T47D (cell line): ENCODE data around the genes ATAD1, RNLS and LIPJ.

- RRBS = 12% methylated on average over 6 of the region's 13 CpGs
Measured at GRCh38 chr10:86969037-86969711, 892 bp downstream of the ADIRF start.

GRCh38 chr10:86970077-86970597 is 1.9 kb downstream of the ADIRF start:
- RRBS = 3% methylated on average over 5 of the region's 14 CpGs

DNA sequence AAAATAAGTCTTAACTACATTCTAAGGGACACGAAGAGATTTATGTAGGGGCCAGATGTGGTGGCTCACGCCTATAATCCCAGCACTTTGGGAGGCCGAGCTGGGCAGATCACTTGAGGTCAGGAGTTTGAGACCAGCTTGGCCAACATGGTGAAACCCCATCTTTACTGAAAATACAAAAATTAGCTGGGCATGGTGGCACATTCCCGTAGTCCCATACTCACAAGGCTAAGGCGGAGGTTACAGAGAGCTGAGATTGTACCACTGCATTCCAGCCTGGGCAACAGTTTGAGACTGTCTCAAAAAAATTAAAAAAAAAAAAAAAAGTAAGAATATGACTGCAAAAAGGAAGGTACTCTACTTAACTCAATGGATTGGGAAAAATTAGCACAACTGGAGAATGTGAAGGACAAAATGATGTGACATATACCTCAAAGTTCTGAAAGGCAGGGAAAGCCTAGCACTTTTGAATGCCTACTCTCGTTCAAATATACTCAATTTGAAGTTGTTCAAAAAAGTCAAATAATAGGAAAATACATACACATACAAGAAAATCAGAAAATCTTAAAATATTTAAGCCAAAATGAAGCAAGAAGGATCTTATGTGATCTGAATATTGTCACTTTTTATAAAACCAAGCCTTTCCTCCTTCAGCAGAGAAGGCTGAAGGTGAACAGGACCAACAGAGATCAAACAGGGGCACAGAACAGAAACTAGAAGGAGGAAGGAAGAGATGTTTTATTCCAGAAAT is 11.6 kb downstream of the GLUD1 start:
- RRBS = no CpG with 5 or more reads among the region's 6 CpGs

DNA sequence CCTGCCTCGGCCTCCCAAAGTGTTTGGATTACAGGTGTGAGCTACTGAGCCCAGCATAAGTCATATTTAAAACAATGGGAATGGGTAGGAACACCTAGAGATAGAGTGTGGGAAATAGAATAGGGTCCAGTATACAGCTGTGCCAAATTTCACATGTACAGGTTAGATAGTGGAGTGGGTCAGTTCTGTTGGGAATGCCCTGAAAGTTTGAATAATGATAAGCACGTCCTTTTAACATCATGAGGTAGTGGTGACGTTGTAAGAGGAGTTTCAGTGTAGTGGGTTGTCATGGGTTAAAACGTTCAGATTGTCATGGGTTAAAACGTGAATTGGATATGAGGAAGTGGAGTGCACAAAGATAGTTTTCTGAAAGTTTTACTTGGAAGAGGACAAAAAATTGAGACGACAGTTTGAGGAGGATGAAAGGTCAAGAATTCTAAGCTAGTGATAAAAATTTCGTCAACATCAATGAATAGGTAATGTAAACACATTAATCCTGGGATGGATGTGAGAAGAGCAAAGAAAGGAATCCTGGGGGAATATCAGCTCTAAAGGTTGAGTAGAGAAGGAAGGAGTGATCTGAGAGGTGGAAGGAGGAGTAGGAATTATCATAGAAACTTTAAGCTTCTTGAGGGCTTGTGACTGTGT is 20.4 kb downstream of the SHLD2 start:
- RRBS = no CpG with 5 or more reads among the region's 7 CpGs

DNA sequence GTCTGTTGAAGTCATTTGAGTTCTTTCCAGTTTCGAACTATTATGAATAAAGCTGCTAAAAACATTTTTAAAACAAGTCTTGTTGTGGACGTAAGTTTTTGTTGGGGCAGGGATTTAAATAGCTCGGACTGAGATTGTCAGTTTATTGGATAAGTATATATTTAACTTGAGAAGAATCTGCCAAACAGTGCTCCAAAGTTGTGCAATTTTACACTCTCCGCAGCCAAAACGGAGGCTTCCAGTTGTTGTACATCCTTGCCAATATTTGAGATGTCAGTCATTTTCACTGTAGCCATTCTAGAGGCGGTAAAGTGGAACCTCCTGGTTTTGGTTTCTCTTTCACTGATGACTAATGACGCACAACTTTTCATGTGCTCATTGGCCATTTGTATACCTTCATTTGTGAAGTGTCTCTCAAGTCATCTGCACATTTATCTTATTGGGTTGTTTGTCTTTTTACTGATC is 24.4 kb upstream of the NUTM2A start:
- RRBS = no CpG with 5 or more reads among the region's 7 CpGs

GRCh38 chr10:87342672-87343519 is 14.6 kb upstream of the NUTM2D start:
- RRBS = 2% methylated on average over 3 of the region's 70 CpGs

- RRBS = no CpG with 5 or more reads among the region's 4 CpGs
Measured at GRCh38 chr10:87547626-87548289, 43.1 kb downstream of the MINPP1 start.

- RRBS = no CpG with 5 or more reads among the region's 1 CpG
Measured at GRCh38 chr10:87662478-87662775, 2.7 kb downstream of the PAPSS2 start.

GRCh38 chr10:87732914-87733445 is 73.3 kb downstream of the PAPSS2 start:
- RRBS = no CpG with 5 or more reads among the region's 6 CpGs

- RRBS = 1% methylated on average over 35 of the region's 73 CpGs
Measured at GRCh38 chr10:87817425-87818649, at the start of gene ATAD1. Gene ATAD1 (minus strand): TSS chr10:87818226.

- RRBS = no CpG with 5 or more reads among the region's 3 CpGs
Measured at GRCh38 chr10:87865558-87866143, 2.2 kb downstream of the PTEN start.

- RRBS = no CpG with 5 or more reads among the region's 6 CpGs
Measured at GRCh38 chr10:87945295-87945985, 82.0 kb downstream of the PTEN start.

- RRBS = no CpG with 5 or more reads among the region's 7 CpGs
Measured at GRCh38 chr10:88066896-88067332, 203.5 kb downstream of the PTEN start.

DNA sequence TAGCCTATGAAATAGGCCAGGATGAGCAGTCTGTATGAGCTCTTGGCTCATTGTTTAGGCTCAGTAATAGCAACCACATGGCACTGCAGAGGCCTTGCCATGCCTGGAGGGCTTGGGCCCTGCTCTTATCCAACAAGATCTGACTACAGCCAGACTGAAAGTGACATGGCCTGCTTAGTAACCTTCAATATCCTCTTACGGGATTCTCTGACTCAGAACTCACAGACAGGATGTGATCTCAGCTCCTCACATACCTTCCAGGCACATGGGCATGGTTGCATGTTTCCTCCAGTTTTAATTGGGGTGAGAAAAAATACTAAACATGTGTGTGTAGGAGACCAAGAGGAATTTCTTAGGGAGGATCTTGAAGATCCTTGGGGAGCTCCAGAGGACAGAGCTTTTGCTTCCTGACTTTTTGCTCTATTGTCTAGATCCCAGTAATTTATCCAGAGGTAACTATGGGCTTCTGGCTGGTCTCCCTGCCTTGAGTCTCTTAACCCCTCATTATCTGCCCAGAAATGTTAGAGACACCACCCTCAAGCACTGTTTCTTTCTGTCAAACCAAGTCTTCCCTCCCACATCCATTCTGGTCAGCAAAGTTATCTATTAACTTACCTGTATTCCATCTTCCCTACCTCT is 289.5 kb downstream of the PTEN start:
- RRBS = no CpG with 5 or more reads among the region's 1 CpG

GRCh38 chr10:88232888-88233664 is 350.0 kb downstream of the RNLS start:
- RRBS = no CpG with 5 or more reads among the region's 12 CpGs

- RRBS = no CpG with 5 or more reads among the region's 3 CpGs
Measured at GRCh38 chr10:88386318-88386930, 196.7 kb downstream of the RNLS start.

GRCh38 chr10:88582487-88583696 is at the start of gene RNLS:
Gene RNLS (minus strand): TSS chr10:88583318.
- RRBS = 12% methylated on average over 31 of the region's 70 CpGs

DNA sequence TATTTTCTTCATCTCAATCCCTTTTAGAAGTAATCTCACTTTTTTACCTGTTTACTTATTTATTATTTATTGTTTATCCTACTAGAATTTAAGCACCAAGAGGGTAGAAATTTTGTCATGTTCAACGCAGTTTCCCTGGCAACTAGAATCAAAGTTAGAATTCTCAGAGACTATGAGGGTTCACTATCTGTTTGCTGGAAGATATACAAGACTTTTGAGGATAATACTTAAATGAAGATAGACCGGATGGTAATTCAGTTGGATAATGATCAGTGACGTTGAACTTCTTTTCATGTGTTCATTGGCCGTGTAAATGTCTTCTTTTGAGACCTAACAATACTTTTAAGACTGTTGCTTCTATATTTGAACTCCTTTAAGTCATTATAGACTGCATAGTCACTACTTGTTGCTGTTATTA is at the start of gene LIPJ:
LIPJ (plus strand) TSS at position 166 of the 418 bp plus-strand sequence.
- RRBS = no CpG with 5 or more reads among the region's 4 CpGs